ENCODE results near the genes P2RY13, P2RY12, AADAC and LEKR1.

- RRBS = no CpG with 5 or more reads among the region's 9 CpGs
CAGE:
- cytosol, long polyA plus RNA = no peak
- long polyA plus RNA = no peak
- nucleus, long polyA plus RNA = no peak
Measured at GRCh38 chr3:150756461-150757582, 6.1 kb downstream of the SIAH2 start.

- RRBS = no CpG with 5 or more reads among the region's 2 CpGs
CAGE:
- cytosol, long polyA plus RNA = no peak
- long polyA plus RNA = no peak
- nucleus, long polyA plus RNA = no peak
Measured at GRCh38 chr3:150774476-150774719, 11.4 kb upstream of the SIAH2 start.

GRCh38 chr3:151329300-151329636, at the start of gene P2RY13:
Gene P2RY13 (minus strand): TSS chr3:151329549.
- RRBS = no CpG with 5 or more reads among the region's 1 CpG
CAGE:
- cytosol, long polyA plus RNA = no peak
- long polyA plus RNA = no peak
- nucleus, long polyA plus RNA = no peak

DNA sequence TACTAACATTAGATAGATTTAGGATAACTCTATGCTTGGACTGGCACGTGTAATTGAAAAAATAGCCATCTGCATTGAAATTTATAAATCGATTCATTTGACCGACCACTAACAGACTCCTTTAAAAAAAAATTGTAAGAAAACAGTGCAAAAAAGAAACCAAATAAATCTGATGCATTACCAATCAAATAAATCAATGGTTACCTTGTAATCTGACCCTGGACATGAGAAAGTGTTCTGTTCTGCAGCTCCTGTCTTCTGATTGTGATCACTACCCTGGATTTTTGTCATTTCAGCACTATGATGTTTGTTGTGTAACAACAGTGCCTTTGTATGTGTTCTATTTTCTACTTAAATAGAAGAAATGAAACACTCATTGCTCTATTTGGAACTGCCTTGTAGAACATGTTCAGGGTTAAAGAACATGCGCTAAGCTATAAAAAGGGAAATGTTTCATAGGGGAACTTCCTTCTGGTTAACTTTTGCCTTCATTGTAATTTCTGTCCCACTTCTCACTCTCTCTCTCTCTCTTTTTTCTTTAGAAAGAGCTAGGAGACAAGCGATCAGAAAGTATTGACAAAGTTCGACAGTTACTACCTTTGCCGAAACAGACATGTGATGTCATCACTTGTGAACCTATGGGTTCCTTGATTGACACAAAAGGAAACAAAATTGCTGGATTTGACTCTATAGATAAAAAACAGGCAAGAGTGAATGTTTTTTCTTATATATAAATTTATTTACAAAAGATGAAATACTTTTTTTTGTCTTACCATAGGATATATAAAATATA, at the start of gene P2RY12:
TSS of gene P2RY12 (minus strand) at position 266 of the 793 bp plus-strand sequence.
- RRBS = no CpG with 5 or more reads among the region's 7 CpGs
CAGE:
- cytosol, long polyA plus RNA = no peak
- long polyA plus RNA = no peak
- nucleus, long polyA plus RNA = no peak

- RRBS = no CpG with 5 or more reads among the region's 9 CpGs
CAGE:
- cytosol, long polyA plus RNA = no peak
- long polyA plus RNA = no peak
- nucleus, long polyA plus RNA = no peak
Measured at GRCh38 chr3:151813586-151814408, at the start of gene AADAC. Gene AADAC (plus strand): TSS chr3:151814116.

DNA sequence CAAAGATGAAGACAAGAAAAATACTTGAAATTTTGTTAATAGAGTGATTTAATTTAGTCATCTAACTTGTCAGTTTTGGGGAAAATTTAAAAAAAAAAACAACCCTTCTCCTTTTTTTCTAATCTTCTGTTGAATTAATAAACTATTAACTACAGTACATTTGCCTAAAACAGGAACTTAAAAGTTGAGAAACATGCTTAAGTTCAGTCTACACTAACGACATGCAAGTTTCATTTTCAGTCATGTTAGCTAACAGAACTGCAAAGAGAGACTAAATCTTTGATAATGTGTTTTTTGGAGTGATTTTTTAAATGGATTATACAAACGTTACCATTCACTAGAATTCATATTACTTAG, 72.0 kb upstream of the MBNL1 start:
- RRBS = no CpG with 5 or more reads among the region's 2 CpGs
CAGE:
- cytosol, long polyA plus RNA = no peak
- long polyA plus RNA = no peak
- nucleus, long polyA plus RNA = no peak

- RRBS = no CpG with 5 or more reads among the region's 3 CpGs
CAGE:
- cytosol, long polyA plus RNA = no peak
- long polyA plus RNA = no peak
- nucleus, long polyA plus RNA = no peak
Measured at GRCh38 chr3:152280896-152281607, 12.3 kb downstream of the MBNL1 start.

DNA sequence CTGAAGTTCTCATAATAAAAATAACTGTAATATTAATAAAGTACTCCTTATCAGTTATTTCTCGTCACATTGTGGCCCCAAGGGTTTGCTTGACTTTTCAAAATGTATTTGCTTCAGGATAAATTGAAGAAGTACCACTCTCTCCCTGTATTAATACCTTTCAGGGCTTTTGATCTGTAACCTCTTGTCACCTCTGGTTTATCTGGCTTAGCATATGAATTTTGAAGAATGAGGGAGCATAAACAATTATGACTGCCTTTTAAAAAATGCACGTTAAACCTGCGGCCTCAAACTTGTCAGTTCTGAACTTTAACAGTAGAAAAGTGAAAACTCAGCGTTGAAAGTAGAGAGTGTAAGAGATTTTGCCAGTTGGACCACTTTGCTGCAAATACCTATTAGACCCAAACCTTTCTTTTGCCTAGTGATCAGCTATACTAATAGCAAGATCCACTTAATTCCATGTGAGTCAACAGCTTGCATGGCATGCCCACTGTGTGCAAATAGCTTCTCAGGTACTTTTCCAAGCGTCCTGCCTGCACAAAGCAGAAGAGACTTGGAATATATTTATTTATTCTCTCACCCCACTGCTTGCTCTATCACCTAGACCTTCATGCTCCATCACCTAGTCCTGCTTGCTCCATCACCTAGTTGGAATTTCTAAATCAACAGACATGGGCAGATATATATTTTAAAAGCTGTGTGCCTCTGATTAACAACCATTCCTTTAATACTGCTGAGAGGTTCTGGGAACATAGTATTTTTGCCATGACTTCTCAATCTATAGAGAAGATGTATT, 47.4 kb downstream of the MBNL1 start:
- RRBS = no CpG with 5 or more reads among the region's 5 CpGs
CAGE:
- cytosol, long polyA plus RNA = no peak
- long polyA plus RNA = no peak
- nucleus, long polyA plus RNA = no peak

DNA sequence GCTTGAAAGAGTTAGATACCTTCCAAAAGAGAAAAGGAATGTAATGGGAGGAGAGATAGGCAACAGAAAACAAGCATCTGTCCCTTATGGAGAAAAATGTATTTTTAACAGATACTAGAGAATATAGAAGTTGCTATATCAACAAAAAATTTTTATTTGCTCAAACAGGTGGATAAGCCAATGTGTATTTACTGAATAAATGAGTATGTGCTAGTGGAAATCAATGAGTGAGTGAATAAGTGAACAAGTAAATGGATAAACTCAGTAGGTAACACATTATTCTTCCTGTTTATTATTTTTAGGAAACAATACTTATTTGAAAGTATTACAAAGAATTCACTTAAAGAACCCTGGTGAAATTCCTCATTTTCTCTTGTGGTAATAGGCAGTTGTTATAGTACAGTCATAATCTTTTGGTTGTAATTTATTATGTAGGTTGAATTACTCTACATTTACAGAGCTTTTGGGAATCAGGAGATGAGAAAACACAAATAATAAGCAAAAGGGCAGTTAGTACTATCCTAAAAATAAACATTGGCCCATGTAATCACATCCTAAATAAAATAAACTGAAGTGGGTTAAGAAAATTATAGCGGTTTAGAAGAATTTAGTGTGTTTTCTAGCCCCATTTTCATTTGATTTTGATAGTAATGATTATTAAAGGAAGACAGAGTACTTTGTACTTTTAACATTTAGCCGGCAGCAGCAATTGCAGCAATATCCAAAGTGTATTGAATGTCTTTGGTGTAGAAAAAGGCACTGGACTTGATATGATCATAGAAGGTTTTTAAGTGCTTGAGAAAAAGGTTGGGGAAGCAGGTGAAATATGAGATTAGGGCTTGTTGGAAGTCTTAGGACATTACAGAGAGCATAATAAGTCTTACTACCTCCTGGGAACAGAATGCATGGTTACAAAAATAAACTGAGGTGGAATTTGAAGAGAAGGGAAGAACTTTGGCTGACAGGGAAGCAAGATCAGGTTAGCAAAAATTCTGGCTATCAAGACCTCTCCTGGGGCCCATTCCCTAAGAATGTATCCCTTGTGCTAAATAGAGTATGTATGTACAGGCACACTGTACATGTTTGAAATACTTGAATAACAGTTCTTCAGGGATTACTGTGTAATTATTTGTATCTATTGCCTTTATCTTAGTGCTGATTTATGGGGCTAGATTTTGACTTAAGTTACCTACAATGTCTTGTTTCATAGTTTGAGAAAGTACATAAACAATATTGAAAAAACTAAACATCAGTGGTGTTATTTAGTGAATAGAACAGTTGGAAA, 79.8 kb downstream of the MBNL1 start:
- RRBS = no CpG with 5 or more reads among the region's 2 CpGs
CAGE:
- cytosol, long polyA plus RNA = no peak
- long polyA plus RNA = no peak
- nucleus, long polyA plus RNA = no peak

GRCh38 chr3:152381752-152382280, 113.1 kb downstream of the MBNL1 start:
- RRBS = no CpG with 5 or more reads among the region's 2 CpGs
CAGE:
- cytosol, long polyA plus RNA = no peak
- long polyA plus RNA = no peak
- nucleus, long polyA plus RNA = no peak

DNA sequence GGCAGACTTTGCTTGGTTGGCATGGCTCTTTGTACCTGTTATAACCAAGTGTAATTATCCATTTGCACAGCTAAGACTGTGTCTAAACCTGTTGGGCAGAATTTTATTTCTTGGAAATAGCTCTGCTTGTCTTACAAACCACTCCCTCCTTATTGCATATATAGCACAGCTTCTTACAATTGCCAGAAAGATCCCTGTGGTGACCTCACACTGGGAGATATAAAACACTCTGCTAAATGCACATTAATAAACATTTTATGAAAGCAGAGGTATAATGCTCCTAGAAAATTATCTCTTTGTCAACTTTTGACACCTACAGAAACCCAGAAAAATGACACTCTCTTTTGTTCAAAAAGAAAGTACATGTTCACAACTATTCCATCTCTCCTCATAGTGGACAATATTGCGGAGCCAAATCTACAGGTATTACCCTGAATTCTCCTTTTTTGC, 107.1 kb downstream of the P2RY1 start:
- RRBS = no CpG with 5 or more reads among the region's 1 CpG
CAGE:
- cytosol, long polyA plus RNA = no peak
- long polyA plus RNA = no peak
- nucleus, long polyA plus RNA = no peak

DNA sequence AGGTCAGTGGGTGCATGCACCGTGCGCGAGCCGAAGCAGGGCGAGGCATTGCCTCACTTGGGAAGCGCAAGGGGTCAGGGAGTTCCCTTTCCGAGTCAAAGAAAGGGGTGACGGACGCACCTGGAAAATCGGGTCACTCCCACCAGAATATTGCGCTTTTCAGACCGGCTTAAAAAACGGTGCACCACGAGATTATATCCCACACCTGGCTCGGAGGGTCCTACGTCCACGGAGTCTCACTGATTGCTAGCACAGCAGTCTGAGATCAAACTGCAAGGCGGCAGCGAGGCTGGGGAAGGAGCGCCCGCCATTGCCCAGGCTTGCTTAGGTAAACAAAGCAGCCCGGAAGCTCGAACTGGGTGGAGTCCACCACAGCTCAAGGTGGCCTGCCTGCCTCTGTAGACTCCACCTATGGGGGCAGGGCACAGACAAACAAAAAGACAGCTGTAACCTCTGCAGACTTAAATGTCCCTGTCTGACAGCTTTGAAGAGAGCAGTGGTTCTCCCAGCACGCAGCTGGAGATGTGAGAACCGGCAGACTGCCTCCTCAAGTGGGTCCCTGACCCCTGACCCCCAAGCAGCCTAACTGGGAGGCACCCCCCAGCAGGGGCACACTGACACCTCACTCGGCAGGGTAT, 344.6 kb downstream of the RAP2B start:
- RRBS = no CpG with 5 or more reads among the region's 26 CpGs
CAGE:
- cytosol, long polyA plus RNA = no peak
- long polyA plus RNA = no peak
- nucleus, long polyA plus RNA = no peak

GRCh38 chr3:154060498-154061084, 60.6 kb upstream of the ARHGEF26 start:
- RRBS = no CpG with 5 or more reads among the region's 2 CpGs
CAGE:
- cytosol, long polyA plus RNA = no peak
- long polyA plus RNA = no peak
- nucleus, long polyA plus RNA = no peak

DNA sequence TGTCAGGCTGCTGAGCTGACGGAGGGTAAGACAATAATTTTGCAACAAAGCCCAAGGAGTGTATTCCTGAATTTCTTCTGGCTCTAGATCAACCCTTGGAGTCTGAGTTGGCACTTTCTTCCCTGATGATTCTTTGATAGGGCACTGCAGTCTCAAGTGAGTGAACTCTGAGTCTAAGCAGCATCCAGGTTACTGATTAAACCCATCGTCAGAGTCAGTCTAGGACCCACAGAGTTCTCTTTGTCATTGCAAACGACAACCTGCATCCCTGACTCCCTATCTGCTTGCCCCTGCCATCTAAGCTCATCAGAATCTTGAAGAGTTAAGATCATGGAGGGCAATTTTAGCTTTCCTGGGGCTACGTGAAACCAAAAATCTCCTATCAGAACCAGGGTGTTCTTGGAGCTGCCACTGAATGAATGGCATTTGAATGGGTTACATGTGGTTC, 58.6 kb downstream of the MME start:
- RRBS = no CpG with 5 or more reads among the region's 4 CpGs
CAGE:
- cytosol, long polyA plus RNA = no peak
- long polyA plus RNA = no peak
- nucleus, long polyA plus RNA = no peak

GRCh38 chr3:155703868-155704511, 40.9 kb downstream of the PLCH1 start:
- RRBS = no CpG with 5 or more reads among the region's 8 CpGs
CAGE:
- cytosol, long polyA plus RNA = no peak
- long polyA plus RNA = no peak
- nucleus, long polyA plus RNA = no peak

DNA sequence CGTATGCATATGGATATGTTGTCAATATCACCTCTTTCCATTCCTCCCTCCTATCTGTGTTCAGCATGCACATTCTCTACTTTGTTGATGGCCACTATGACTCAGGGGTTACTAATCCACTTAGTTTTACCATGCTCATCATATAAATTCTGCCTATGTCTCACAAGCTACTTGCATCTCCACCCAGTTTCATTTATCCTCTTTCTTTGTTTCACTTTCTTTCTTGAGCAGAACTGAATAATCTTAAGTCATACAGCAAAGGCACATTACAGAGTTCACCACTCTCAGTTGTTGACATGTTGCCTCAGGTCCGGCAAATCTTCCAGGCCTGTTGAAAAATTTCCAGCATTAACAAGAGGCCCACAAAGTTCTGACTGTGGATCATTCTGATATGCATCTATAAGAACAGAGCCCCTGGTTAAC, 71.5 kb downstream of the SSR3 start:
- RRBS = no CpG with 5 or more reads among the region's 2 CpGs
CAGE:
- cytosol, long polyA plus RNA = no peak
- long polyA plus RNA = no peak
- nucleus, long polyA plus RNA = no peak

GRCh38 chr3:156674735-156674861, 208 bp downstream of the TIPARP start:
- RRBS = 1% methylated on average over 12 of the region's 12 CpGs
CAGE:
- cytosol, long polyA plus RNA = no peak
- long polyA plus RNA = no peak
- nucleus, long polyA plus RNA = no peak

GRCh38 chr3:156680992-156681632, 6.7 kb downstream of the TIPARP start:
- RRBS = no CpG with 5 or more reads among the region's 4 CpGs
CAGE:
- cytosol, long polyA plus RNA = no peak
- long polyA plus RNA = no peak
- nucleus, long polyA plus RNA = no peak

DNA sequence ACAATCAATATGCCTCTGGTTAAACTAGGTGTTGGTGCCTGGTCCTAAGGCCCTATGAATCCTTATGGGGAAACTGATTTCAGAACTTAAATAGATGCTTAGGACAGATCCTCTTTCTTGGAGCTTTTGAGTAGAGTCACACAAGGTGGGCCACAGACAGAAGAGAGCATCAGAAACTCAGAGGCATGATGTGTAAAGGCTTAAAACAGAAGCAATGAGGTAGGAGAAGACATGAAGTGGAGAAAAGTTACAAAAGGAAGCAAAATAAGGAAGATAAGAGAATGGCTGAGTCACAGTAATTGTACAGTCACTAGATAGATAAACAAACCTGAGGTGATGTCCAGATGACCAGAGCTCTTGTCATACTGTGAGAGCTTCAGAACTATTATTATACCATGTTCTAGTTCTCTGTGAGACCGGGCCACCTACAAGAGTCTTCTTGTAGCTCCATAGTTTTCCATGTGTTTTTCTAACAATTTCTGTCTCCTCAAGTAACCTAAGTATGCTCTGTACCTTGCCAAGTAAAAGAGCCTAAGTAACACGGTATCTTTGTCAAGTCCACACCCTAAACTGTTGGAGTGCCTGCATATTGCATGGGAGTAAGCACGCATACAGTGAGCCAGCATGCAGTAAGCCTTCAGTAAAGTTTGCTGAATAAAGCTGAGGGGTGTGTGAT, 44.5 kb upstream of the LEKR1 start:
- RRBS = no CpG with 5 or more reads among the region's 3 CpGs
CAGE:
- cytosol, long polyA plus RNA = no peak
- long polyA plus RNA = no peak
- nucleus, long polyA plus RNA = no peak

DNA sequence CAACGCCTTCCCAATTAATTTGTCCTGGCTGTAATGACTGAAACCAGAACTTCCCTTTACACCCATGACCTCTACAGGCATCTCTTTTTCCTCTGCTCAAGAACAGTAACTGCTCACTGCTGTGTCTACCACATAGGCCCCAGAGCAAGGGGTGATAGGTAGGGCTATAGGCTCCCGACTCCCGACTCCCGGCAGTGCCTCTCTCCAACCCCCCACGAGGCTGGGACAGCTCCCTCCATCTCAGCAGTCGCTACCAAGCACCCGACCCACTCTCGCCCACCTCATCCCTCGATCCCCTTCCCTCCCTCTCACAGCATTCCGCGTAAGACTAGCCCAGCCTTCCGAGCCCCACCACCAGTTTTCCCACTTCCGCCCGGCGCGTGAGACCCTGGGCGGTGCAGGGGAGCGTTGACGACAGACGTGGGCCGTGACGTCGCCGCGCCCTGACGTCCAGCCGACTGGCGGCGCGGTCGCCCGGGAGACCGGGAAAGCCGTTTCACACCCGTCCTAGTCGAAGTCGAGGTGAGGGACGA, at the start of gene LEKR1:
TSS of gene LEKR1 (plus strand) at position 499 of the 533 bp plus-strand sequence.
- RRBS = 1% methylated on average over 17 of the region's 38 CpGs
CAGE:
- cytosol, long polyA plus RNA = no peak
- long polyA plus RNA = no peak
- nucleus, long polyA plus RNA = no peak

Measured in SK-N-SH (cell line).